ENCODE measurements around the gene DNTT.

DNA sequence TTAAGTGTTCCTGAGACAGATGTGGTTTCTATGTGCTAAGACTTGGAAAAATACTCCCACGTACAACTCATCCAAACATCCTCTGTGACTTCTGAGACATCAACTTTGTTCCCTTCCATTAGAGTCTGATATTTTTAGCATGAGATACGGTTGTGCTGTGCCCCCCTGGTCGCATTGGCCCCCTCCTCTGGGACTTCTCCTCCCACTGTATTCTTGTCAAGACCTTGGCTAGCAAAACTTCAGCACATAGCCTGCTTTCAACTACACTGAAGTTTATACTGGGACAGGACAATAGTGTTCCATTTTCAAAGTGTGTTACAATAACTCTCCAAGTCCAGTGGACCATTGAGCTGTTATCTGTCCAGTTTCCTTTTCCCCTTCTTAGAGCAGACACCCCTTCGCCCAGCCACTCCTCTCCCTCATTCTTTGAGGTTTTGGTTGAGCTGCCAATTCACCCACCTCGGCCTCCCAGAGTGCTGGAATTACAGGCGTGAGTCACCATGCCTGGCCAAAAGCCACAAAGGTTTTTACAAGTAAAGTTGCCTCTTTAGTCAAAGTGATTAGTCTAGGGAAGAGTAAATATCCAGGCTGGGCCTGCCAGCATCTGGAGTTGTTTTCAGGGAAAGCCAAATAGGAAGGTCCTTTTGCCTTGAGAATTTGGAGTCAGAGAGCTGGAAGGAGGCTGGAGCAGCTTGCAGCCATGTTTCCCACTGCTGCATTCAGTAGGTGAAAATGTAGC lies 17.8 kb upstream of the PDLIM1 start:
- RRBS = no CpG with 5 or more reads among the region's 6 CpGs

DNA sequence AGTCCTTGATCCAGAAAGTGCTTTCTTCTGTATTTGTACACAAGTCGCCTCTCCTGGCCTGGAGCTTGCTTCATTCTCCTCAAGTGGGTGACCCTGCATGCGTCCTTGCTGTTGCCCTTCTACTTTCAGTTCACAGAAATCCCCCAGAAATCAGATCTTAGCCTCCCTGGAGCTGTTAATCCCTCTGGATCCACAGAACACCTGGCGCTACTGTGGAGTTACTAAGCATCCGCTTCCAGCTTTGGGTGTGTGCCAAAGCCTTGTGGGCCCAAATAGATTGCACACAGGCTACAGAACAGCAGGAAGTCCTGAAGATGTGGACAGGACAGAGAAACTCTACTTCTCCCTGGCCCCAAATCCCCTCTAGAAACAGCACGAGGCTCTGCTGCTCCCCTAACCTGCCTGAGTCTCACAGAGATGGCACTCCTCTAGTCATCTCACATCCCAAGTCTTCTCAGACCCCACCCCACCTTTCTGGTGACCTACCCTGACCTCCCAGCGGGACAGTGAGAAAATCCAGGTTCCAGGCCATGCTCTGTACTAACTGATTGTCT lies 36.6 kb upstream of the PDLIM1 start:
- RRBS = no CpG with 5 or more reads among the region's 6 CpGs

- RRBS = no CpG with 5 or more reads among the region's 8 CpGs
Measured at GRCh38 chr10:95403675-95404420, 113.0 kb upstream of the PDLIM1 start.

DNA sequence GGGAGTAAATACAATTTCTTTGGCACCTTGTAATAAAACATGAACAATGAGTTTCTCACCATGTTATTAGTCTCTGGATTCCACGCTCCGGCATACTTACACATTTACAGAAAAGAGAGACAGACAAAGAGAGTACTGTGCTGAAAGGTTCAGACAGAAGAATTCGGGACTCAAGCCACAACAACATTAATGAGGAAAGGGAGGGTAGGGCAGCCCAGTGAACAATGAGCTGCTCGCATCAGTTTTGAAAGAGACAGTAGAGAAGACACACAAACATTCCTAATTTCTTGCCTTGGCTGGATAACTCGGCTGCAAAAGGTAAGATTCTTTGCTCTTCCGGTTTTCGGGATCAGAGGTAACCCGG lies 124.4 kb upstream of the PDLIM1 start:
- RRBS = no CpG with 5 or more reads among the region's 8 CpGs

GRCh38 chr10:95437532-95438143 lies 123.5 kb downstream of the SORBS1 start:
- RRBS = no CpG with 5 or more reads among the region's 7 CpGs

GRCh38 chr10:95474763-95475379 lies 86.3 kb downstream of the SORBS1 start:
- RRBS = no CpG with 5 or more reads among the region's 3 CpGs

GRCh38 chr10:95499474-95500201 lies 61.5 kb downstream of the SORBS1 start:
- RRBS = 79% methylated on average over 1 of the region's 11 CpGs

DNA sequence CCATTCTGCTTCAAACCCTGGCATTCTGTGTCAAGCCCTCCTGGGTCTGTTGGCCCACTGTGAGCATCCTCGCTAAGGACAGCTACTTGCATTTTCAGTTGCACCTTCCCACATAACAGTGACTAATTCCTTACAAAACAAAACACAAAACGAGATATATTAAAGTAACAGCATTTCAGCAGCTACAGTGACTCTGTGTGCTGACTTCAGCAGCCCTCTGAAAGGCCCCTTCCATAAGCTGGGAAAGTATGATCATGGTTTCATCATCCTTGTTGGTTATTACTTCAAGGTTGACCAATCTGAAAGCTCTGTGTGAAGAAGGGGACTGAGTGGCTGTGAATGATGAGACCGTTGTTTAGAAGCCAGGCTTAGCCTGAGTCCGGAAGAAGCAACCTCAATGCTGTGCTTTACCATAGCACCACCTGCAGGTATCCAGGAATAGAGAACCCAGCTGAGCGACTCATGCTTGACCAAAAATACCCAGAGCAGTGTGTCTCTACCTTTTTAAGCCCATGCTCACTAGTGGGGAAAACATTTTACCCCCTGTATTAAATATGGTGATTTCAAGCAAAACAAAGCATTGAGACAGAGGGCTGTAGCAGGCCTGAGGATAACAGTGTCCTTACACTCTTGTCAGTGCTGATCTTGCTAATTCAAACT lies 42.7 kb upstream of the CC2D2B start:
- RRBS = no CpG with 5 or more reads among the region's 5 CpGs

- RRBS = no CpG with 5 or more reads among the region's 3 CpGs
Measured at GRCh38 chr10:96140357-96140893, 10.3 kb downstream of the ZNF518A start.

- RRBS = no CpG with 5 or more reads among the region's 4 CpGs
Measured at GRCh38 chr10:96260055-96260560, 11.3 kb downstream of the BLNK start.

- RRBS = no CpG with 5 or more reads among the region's 2 CpGs
Measured at GRCh38 chr10:96262095-96262535, 9.3 kb downstream of the BLNK start.

DNA sequence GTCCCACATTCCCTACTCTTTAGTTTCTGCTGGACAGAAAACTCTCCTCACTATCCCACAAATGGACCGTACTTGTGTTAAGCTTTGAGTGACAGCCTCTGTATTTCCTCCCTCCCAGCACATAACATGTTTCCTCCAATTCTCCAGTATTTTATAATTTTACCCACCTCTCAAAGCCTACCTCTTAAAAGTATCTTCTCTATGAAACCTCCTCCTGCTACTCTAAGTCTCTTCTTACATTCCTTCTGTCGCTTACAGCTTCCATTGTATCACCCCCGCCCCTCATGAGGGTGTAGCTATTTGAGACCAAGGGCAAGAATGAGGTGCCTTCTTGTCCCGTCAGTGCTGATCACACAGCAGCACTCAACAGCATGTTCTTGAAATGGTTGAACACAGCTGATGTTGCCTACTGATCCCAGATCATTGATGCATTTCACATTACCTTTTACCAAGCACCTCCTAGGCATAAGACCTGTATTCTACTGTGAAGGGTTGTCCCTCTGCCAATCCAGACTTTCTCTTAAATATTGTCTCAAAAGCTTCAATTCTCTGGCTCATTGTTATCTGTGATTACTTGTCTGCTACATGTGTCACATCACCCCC lies 1.5 kb downstream of the BLNK start:
- RRBS = no CpG with 5 or more reads among the region's 4 CpGs

DNA sequence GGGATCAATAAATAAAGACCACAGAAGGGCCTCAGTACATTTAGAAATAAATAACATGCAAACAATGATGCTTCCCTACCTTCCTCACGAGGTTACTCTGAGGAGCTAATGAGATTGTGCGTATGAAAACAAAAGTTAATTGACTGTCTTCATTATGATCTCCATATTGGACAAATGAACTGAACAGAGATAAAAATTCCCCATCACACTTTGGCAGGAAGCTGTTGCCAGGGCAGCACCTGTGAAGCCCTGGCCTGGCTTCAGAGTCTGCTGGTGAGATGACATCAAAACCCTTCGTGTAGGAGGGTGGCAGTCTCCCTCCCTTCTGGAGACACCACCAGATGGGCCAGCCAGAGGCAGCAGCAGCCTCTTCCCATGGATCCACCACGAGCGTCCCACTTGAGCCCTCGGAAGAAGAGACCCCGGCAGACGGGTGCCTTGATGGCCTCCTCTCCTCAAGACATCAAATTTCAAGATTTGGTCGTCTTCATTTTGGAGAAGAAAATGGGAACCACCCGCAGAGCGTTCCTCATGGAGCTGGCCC lies at the start of gene DNTT:
Gene DNTT, plus strand, starts transcription at position 312 of the 544 bp plus-strand sequence.
- RRBS = no CpG with 5 or more reads among the region's 11 CpGs

GRCh38 chr10:96306347-96307069 lies 2.3 kb downstream of the DNTT start:
- RRBS = no CpG with 5 or more reads among the region's 11 CpGs

- RRBS = 2% methylated on average over 13 of the region's 44 CpGs
Measured at GRCh38 chr10:96512545-96513080, 1.1 kb downstream of the TLL2 start.

DNA sequence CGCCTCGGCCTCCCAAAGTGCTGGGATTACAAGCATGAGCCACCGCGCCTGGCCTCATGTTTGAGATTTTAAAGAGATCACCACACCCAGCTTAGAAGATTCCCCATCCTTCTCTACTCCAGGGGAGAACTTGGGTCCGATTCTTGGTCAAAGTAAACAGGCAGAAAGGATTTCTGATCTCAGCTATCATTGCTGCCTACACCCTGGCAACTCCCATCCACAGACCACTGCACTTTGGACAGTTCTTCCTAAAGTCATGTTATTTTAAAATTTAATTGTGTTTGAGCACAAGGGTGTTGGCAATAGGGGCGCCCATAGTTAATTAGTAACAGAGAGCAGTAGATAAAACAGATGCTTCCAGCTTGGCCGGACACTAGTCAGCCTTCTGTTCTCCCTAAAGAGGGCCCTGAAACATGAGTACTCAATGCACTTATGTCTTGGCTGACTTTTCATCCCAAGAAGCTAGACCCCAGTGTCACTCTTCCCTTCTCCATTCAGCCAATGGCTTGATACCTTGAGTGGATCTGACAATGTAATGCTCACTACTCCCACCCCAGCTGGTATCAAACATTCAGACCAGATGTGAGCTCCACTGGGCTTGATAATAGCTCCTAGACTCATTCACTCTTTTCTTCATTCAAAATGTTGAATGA lies 33.5 kb upstream of the LCOR start:
- RRBS = no CpG with 5 or more reads among the region's 7 CpGs

DNA sequence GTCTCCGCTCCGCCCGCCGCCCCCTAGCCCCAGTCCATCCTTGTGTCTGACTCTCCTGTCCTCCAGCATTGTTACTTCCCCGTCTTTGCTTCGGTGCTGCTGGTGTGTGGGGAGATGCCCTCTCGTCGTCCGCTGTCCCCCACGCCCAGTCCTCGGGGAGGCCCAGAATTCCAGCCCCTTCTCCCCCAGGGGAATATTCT lies 1.3 kb downstream of the LCOR start:
- RRBS = no CpG with 5 or more reads among the region's 11 CpGs

- RRBS = no CpG with 5 or more reads among the region's 9 CpGs
Measured at GRCh38 chr10:96833698-96834098, 1.6 kb downstream of the LCOR start.

GRCh38 chr10:96835487-96836143 lies 3.5 kb downstream of the LCOR start:
- RRBS = no CpG with 5 or more reads among the region's 3 CpGs

- RRBS = no CpG with 5 or more reads among the region's 5 CpGs
Measured at GRCh38 chr10:96921582-96922030, 89.5 kb downstream of the LCOR start.